Ileum (tissue), 1 donor: ENCODE data around the gene CTNND2.

- PRO-cap = no peak
Measured at GRCh38 chr5:10421157-10422402, 20.1 kb upstream of the ROPN1L start.

DNA sequence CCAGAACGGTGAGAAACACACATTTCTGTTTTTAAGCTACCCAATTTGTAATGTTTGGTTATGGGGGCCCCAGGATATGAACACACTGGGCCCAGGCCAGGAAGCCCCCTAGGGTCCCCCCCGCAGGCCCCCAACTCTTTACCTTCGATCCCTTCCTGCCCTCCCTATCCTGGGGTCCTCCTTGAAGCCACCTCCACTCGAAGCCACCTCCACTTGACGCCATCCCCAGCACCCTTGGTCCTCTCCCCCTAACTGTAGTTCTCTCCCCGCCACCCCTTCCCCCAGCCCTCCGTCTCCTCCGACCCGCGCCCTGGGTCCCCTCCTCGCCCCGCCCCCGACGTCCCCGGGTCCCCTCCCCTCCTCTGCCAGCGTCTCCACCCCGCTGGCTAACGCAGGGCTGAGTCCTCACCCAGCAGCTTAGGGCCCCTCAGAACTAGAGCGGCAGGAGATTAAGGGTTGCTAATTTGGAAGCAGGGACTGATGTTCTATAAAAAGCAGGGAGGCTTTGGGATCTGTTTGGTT, 30.7 kb upstream of the ANKRD33B start:
- PRO-cap = no peak

GRCh38 chr5:10601895-10602891, 38.3 kb downstream of the ANKRD33B start:
- PRO-cap = no peak

DNA sequence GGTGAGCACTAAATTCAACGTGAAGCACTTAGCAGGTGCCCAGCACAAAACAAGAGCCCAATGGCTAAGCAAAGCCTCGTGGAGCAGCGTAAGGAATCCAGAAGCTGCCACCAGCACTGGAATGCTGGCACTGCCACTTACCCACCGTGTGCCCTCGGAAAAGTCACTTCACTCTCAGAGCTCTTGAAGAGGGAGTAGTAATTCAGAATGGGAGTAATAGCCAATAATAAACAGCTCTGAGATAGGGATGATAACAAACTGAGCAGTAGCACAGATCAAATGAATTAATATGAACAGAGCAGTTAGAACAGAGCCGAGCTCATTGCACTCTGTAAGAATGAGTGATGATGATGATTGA, 16.3 kb downstream of the DAP start:
- PRO-cap = no peak

DNA sequence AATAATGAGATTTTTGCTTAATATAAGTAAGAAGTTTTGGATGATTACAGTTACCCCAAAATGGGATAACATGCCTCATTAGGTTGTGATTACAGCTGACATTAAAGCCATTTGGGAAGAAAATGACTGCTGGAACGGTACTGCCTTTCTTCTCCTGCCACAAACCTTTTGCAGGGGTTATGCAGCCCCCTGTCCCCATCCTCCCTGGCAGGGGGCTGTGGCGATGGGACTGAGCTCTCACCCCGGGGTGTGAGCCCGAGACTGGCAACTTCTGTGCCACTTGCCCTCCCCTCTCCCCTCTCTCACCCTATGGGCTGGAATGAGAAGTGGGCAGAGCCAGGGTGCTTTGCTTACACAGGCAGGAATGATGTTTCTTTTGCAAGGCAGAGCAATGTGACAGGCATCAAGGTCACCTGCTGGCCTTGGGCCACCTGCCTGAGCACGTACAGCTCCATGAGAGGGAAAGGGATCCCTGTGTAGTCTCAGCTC, 252.6 kb upstream of the DAP start:
- PRO-cap = no peak

DNA sequence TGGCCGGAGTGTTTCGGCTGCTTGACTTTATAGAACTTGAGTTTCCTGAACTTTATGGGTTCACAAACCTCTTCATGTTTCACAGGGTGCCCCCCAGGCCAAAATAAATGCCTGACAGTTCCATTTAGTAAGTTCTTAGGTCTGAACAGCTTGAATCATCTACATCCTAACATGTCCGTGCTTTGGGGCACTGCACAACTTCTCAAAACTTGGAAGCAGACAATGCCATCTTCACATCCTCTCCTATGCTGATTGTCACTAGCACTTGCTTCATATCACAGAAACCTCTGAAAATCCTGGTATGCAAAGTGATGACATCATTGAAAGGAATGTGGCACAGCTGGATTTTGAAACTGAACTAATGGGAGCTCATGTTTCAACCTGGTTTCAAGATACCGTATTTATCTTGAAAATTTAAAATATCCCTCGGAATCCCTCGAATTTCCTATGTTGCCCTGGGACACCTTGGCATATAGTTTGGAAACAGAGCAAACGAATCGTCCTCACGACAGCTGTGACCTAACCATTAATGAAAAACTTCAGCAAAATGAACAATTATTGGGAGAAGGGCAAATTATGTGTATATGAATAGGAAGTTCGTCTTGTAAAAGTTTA, 490.2 kb upstream of the DAP start:
- PRO-cap = no peak

GRCh38 chr5:11588608-11589365, 315.5 kb downstream of the CTNND2 start:
- PRO-cap = no peak

DNA sequence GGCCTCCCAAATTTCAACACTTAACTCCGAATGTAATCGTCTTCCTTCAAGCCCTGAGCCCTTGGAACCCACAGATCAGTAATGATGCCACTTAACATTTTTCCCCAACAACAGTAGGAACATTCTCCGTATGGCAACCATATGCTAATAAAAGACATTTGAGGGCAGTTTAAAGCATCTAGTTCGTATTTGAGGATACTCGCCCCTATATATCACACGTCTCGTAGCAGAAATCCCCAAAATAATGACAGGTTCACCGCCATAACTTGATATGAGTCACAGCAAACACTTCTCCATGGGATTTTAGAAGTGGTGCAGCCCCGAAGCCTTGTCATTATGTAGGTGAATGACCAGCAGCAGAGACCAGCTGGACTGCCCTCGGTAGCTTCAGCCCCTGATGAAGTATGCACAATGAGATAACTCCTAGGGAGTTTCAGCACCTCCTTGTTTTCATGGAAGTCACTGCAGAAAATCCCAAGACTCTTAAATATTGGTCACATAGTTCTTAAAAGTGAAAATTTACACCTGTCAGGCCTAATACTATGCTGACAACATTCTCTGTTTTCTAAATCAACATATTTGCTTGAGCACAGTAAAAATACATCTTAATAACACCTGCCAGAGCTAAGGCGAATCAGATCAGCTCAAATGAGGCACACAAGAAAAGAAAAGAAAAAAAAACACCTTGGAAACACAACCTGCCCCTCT, 2.0 kb downstream of the CTNND2 start:
- PRO-cap = no peak

- PRO-cap = no peak
Measured at GRCh38 chr5:11903130-11904133, 814 bp downstream of the CTNND2 start.

- PRO-cap = no peak
Measured at GRCh38 chr5:11904134-11904742, at the start of gene CTNND2. CTNND2 (minus strand) TSS chr5:11904446.

DNA sequence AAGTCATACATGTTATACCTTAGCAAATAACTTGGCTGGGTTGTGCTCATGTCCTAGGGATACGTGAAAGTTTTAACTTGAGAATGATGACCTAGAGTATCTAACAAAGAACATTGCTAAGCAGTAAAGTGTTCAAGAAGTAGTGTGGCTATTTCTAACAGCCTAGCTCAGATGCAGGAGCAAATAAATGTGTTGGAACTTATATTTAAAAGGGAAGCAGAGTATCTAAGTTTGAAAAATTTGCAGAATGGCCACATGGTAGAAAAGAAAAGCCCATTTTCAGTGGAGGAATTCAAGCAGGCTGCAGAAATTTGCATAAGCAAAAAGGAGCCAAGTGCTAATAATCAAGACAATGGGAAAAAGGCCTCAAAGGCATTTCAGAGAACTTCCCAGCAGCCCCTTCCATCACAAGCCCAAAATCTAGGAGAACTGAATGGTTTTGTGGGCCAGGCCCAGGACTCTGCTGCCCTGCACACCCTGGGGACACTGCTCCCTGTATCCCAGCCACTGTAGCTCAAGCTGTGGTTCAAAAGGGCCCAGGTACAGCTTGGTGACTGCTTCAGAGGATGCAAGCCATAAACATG, 720.4 kb upstream of the CTNND2 start:
- PRO-cap = no peak

- PRO-cap = no peak
Measured at GRCh38 chr5:14144383-14144537, 1.1 kb downstream of the TRIO start.

GRCh38 chr5:14168385-14169562, 25.6 kb downstream of the TRIO start:
- PRO-cap = no peak

DNA sequence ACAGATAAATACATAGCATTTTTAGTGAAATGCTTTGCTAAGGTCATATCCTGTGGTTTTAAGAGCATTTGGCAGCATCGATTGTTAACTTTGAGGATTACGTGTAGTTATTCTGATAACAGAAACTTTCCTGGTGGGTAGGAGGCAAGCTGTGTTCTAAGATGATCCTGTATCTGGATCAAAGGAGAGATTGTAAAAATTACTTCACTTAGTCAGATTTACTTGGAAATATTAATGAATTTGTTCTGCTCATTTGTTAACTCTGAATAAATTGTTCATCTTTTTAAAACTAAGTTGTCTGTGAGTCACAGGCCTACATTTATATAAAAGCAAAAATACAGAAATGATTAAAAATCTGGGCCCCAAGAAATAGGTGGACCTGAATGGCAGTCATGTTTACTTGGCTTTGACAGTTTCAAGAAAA, 58.3 kb downstream of the TRIO start:
- PRO-cap = no peak

DNA sequence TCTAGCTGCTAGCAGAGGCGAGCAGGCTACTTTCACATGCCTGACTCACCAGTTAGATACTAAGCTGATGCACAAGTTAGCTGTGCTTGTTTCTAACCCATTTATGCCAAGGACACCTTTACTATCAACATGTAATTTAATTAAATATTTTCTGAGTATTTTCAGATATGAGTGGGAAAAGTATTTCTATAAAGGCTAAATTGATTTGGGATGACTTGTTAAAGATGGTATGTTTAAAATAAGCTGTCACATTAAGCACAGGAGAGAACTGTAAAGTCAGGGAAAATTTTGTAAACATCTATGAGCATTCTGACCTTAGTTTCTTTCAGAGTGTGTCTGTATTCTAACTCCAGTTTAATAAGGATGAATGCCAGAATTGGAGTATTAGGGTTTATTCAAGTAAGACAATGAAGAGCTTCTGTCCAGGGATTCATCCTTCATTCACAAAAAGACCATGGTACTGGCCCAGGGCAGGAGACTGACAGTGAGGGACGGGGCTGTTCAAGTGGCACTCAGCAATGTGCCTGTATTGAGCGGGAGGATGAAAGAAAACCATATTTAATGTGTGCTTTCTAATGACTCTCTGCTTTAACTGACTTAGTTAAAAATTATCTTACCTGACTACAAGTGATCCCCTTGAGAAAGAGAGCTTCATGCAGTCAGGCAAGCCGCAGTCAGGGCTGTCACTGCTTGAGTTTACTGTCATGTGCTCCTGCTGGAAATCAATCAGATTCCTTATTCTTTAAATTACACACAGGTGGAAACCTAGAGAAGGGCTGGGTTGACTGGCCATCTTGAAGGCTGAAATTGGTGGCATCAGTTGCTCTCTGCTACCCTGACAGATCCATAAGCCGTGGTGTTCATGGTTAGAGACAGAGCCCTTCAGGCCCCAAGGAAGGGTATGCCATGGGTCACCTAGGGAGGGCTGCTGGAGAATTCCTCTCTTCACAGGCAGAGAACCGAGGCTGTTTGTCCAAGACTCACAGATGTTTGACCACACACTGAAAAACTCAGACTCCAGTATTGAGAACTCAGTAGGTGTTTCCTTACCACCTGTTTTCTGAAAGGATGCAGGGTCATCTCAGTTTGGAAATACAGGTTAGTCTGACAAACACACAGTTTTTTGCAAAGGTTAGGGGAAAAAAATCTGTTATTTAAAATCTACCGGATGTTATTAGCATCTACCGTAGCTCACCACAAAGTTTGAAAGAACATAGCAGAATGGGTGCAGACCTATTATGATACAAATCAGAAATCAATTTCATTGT, 70.7 kb downstream of the TRIO start:
- PRO-cap = no peak

DNA sequence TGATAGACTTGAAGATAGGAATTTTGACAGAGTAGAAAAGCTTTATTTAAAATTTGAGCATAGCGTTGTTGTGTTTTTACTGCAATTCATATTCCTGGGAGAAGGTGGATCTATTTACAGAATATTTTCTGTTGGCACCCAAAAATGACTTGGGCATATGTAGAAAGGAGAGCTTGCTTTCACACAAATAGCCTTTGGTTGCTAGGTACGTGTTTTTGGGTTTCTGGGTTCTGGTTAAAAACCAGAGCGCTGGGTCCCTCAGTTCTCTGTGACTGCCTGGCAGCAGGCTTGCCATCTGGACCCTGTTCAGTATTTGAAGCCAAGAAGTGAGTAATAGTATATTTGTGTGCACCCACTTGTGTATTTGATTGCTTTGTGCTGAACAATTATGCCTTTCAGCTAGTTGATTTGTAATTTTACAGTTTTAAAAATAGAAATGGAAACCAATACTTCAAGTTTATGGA, 153.3 kb downstream of the TRIO start:
- PRO-cap = no peak

DNA sequence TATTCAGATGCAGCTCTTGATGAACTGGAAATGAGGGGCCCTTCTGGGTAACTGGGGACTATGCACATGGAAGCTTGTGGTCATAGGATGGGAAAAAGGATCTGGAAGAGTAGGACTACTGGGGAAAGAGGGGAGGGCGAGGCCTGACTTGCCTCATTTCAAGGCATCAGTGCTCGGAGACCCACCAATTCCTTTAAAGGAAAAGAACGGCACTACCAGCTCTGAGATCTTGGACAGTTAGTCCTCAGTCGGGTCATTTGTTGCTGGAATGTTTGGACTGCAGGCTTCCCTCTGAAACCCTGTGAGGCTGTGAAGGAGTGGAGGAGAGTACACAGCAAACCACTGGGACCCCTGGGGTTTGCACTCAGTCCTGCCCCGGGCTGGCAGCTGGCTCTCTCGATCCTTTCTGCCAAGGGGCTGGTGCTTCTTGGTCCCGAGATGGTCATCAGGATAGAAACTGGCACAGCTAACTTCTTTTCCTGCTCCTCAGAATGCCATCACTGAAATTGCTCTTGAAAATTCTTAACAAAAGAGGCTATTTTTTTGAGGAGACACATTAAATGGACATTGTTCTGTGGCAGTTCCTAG, 194.4 kb downstream of the TRIO start:
- PRO-cap = no peak

- PRO-cap = unidirectional peak, plus-strand start at chr5:14440804; unidirectional peak, plus-strand start at chr5:14441020; unidirectional peak, plus-strand start at chr5:14441093
Measured at GRCh38 chr5:14440497-14441341, 140.9 kb upstream of the OTULINL start.

DNA sequence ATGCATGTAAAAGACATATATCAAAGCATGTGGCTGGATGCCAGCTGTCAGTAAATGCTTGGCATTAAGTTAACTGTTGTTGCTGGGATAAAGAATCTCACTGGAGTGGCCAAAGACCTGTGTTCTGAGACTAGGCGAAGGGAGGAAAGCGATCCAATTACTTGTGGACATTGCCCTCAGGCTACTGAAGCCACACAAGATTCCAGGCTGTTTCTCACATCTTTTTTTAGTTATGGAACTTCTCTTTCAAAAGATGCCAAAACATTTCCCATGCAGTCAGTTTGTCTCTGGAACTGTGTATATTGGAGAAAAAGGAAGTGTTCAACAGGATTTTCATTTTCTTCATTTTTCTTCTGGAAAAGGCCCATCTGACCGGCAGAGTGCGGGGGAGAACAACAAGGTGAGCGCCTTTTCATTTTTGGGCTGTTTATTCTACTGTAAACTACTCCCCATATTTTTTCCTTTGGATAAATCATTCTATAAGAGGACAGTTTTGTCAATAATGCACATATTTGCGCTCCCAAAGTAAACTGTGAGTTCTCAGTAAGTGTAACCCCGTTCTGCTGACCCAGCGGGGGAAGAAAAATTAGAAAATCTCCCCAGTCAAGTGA, 748 bp upstream of the OTULINL start:
- PRO-cap = no peak

GRCh38 chr5:14684697-14685264, 20.3 kb downstream of the OTULIN start:
- PRO-cap = no peak